BE2C (cell line): Measurements from ENCODE around the genes KCNV2 and JAK2.

GRCh38 chr9:2620107-2620531, 1.5 kb upstream of the VLDLR start:
- RRBS = no CpG with 5 or more reads among the region's 3 CpGs

DNA sequence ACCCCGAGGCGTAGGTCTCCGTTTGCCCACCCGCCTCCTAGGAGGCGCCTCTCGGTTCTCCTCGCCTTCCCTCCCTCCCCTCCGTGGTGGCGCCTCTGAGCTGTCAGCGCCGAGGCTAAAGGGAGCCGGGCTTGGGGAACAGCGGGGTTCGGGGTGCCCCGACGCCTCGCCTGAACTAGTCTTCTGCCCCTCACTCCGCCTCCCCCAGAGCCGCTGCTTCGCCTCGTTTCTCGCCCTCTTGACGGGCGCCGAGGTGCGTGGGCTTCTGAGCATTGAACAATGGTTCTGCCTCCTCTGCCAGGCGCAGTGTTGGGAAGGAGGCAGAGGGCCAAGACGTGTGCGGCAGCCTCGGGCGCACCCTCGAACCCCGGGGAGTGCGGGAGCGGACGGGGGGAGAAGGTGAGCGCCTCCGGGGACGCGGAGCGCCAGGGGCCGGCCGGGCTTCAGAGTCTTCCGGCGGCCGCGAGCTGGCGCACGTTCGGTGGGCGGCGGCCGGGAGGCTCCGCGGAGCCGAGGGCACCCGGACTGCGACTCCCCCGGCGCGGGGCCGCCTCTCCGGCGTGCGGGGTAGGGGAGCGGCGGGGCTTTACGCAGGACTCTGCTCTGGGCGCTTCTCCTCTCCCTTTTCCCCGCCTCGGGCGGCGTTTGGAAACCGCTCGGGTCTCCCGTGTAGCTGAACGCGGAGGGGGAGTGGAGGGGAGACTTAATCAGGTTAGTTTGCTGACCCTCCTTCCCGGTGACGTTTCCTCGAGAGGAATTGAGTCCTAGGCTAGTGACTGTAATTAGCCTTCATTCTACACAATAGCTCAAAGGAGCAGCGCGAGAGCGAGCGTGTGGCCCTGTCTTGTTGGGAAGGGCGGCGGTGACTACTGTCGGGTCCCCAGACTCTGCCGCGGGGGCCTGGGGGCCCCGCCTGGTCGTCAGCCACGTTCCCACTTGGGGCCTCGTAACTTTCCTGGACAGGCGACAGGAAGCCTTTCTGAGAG, 1.0 kb downstream of the VLDLR start:
- RRBS = 1% methylated on average over 16 of the region's 95 CpGs

DNA sequence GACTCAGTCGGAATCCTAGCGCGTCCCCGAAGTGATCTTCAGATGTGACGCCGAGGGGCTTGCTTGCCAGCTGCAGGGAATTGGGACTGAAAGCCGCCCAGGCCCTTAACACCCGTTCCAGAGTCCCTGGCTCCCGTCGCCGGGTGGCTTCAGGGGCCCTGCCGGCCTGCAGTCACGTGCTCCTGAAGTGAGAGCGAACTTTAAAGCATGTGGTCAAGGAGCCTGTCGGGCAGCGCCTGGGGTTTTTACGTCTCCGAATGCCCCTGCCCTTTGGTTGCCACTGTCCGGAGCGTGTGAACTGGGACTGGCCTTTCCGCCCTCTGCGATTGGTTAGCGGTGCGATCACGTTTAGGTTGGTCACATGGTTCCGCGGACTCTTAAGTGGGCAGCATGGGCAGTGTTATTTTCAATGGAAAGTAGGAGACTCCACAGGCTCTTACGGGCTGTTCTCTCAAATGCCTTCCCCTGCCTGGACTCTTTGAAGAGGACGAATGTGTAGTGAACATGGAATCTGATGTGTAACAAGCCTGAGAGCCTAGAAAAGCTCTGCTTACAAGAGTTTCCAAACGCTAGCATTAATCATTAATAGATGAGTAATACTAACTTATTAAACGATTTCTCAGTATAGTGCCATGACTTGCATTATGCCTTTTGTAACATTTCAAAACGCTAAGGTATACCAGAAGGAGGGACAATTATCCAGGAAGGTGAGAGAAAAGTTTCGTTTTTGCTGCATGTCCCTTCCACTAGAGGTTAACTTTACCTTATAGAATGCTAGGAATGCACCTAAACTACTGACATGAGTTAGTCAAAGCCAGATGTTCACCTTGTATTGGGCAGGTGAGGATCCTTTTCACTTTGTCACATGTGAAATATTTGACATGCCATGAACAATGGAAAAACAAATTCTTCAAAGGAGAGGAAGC, 2.0 kb downstream of the VLDLR start:
- RRBS = no CpG with 5 or more reads among the region's 33 CpGs

- RRBS = no CpG with 5 or more reads among the region's 18 CpGs
These were observed at the start of gene KCNV2 for GRCh38 chr9:2717409-2717964. Gene KCNV2, plus strand, starts transcription at chr9:2717510.

- RRBS = no CpG with 5 or more reads among the region's 2 CpGs
These were observed 33.8 kb downstream of the PUM3 start for GRCh38 chr9:2809929-2810572.

DNA sequence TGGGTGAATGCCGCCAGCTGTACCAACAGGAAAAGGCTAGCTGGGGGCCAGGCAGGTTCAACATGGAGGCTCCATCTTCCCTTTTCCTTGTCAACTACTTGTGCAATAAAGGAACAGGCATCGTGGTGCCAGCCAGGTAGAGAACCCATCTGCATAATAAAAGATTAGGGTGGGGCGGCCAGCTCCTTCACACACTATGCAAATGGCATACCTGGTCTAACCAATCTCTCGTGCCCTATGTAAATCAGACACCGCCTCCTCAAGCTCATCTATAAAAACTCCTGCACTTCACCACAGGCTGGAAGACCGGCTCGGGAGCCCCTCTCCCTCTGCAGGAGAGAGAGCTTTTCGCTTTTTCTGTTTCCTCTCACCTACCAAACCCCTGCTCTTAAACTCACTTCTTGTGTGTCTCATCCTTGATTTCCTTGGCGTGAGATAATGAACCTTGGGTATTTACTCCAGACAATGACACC, 244.3 kb upstream of the PUM3 start:
- RRBS = no CpG with 5 or more reads among the region's 9 CpGs

- RRBS = no CpG with 5 or more reads among the region's 8 CpGs
These were observed 301.0 kb downstream of the RFX3 start for GRCh38 chr9:3224647-3225355.

GRCh38 chr9:3526207-3527211, 708 bp upstream of the RFX3 start:
- RRBS = under 1% methylated on average over 11 of the region's 79 CpGs

GRCh38 chr9:4298807-4299414, 957 bp downstream of the GLIS3 start:
- RRBS = 23% methylated on average over 11 of the region's 39 CpGs

DNA sequence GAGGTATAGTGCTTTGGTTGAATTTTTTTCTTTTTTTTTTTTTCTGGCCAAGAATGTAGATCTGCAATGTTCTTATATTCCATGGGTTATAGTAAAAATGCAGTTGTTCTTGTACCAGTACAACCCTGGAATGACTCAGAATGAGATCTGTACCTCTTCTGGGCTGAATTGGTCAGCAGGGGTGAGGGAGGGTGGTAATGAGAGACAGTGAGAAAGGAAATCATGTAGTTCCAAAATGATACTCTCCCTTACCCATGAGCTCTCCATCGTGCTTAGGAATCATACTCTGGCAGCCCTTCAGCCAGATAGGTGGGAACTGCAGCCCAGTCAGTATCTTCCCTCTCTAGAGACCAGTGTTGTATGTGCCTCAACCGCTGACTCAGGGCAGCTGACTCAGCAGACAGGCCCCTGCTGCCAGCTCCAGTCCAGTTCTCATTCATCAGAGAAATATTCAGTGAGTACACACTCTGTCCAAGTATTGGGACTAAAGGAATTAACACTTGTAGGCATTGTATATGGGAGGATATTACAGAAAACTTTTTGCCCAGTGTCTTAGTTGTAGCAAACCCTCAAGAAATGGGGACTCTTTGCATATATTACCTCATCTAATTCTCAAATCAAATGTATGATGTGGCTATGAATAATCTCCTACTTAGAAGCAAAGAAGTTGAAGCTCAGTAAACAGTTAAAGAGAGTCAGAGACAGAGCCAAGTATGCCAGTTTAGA, 2.3 kb upstream of the GLIS3 start:
- RRBS = no CpG with 5 or more reads among the region's 2 CpGs

- RRBS = no CpG with 5 or more reads among the region's 2 CpGs
These were observed 6.5 kb upstream of the GLIS3 start for GRCh38 chr9:4306332-4306737.

DNA sequence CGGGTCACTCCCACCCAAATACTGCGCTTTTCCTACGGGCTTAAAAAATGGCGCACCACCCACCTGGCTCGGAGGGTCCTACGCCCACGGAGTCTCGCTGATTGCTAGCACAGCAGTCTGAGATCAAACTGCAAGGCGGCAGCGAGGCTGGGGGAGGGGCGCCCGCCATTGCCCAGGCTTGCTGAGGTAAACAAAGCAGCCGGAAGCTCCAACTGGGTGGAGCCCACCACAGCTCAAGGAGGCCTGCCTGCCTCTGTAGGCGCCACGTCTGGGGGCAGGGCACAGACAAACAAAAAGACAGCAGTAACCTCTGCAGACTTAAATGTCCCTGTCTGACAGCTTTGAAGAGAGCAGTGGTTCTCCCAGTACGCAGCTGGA, 56.0 kb upstream of the PLPP6 start:
- RRBS = no CpG with 5 or more reads among the region's 16 CpGs

- RRBS = no CpG with 5 or more reads among the region's 4 CpGs
These were observed 28.2 kb downstream of the AK3 start for GRCh38 chr9:4712715-4713226.

DNA sequence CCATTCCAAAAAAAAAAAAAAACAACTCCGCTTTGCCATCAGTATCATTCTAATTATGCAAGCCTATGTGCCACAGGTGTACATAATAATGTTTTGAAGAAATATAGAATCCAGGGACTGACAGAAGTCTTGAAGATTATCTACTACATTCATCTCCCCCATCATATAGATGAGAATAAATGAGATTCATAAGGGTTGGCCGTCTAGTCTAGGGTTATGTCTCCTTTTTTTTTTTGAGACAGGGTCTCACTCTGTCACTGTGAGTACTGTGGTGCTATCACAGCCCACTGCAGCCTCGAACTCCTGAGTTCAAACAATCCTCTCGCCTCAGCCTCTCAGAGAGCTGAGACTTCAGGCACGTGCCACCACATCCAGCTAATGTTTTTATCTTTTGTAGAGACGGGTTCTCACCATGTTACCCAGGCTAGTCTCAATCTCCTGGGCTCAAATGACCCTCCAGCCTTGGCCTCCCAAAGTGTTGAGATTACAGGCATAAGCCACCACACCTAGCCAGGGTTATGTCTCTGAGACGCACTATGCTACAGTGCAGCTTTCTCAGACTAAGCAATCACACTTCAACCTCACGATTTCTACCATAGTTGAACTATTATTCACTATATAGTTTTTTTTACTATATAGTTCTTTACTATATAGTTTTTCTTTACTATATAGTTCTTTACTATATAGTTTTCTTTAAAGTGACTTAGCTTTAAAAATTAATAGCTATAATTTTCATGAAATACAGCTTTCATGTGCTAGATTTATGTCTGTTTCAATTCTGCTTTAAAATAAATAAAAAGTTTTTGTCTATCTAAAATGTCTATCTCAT, 4.3 kb downstream of the AK3 start:
- RRBS = no CpG with 5 or more reads among the region's 8 CpGs

- RRBS = 1% methylated on average over 63 of the region's 86 CpGs
These were observed at the start of gene JAK2 for GRCh38 chr9:4984707-4985416. Gene JAK2, plus strand, starts transcription at chr9:4985272.

DNA sequence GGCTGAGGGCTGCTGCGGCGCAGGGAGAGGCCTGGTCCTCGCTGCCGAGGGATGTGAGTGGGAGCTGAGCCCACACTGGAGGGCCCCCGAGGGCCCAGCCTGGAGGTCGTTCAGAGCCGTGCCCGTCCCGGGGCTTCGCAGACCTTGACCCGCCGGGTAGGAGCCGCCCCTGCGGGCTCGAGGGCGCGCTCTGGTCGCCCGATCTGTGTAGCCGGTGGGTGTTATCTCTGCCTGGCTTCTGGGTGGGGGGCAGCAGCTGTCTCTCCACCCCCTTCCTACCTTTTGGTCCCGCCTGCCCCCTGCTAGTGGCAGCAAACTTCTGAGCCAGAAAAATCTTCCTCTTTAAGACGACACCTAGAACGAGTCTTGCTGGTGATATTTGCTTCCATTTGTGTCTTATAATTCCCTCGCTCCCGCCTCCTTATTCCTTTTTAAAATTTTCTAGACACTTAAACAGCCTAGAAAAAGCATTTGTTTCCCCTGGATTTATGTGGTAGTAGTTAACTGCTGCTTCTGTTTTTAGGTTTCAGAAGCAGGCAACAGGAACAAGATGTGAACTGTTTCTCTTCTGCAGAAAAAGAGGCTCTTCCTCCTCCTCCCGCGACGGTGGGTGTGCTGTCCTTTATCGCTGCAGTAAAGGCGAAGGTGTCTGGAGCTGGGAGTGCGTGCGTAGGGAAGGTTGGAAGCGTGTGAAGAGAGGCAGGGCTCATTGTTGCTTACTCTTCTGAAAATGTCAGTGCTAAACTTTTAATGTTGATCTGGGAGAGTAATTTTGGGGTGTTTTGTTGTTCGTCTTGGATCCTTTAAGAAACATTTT, 553 bp downstream of the JAK2 start:
- RRBS = 1% methylated on average over 9 of the region's 34 CpGs

DNA sequence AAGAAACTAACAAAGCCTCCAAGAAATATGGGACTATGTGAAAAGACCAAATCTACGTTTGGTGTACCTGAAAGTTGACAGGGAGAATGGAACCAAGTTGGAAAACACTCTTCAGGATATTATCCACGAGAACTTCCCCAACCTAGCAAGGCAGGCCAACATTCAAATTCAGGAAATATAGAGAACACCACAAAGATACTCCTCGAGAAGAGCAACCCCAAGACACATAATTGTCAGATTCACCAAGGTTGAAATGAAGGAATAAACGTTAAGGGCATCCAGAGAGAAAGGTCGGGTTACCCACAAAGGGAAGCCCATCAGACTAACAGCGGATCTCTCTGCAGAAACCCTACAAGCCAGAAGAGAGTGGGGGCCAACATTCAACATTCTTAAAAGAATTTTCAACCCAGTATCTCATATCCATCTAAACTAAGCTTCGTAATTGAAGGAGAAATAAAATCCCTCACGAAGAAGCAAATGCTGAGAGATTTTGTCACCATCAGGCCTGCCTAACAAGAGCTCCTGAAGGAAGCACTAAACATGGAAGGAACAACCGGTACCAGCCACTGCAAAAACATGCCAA, 51.2 kb downstream of the INSL6 start:
- RRBS = no CpG with 5 or more reads among the region's 9 CpGs

- RRBS = no CpG with 5 or more reads among the region's 9 CpGs
These were observed 64.0 kb downstream of the ERMP1 start for GRCh38 chr9:5768891-5769311.

DNA sequence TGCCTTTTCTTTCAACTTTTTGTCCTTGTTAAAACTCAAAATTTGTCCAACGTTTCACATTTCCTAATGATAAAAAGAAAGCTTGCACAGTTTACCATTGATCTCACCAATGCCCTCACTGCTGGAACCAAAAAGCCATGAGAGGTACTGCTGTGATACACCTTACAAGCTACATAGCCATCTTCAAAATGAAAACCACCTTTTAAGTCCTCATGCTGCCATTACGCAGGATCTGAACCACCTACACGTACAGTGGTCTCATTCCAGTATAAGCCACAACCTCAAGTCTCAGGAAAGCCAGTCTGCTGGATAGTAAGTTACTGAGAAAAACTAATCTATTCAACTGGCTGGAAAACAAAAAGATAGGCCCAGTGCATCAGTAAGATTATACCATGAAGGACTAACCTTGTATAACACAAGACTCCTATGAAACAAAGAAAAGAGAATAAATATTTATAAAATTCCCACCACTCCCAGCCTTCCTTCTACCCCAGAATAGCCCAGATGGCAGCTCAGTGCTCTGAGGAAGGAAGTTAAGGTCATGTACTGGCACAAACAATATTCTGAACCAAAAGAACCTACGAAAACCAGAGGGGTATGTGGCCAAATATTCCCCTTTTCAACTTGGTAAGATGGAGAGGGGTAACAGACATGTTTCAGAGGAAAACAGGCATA, 47.0 kb downstream of the ERMP1 start:
- RRBS = no CpG with 5 or more reads among the region's 4 CpGs

DNA sequence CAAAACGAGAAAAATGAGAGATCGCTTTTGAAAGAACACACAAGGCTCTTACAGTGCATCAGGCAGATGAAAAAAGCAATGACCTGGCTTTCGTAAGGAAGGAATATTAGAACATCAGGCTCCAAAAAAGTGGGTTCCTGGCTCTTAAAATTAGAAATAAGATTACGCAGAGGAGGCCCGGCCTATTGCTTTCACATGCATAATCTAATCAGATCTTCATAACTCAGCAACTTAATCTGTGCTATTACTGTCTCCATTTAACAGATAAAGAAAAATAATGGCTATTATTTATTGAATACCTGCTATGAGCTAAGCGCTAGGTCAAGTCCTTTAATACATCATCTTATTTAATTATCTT, 384 bp upstream of the ERMP1 start:
- RRBS = no CpG with 5 or more reads among the region's 6 CpGs